T47D (cell line): Measurements from ENCODE around the genes AK7 and CCDC85C.

GRCh38 chr14:96309087-96309710 is 53.2 kb downstream of the BDKRB1 start:
- RRBS: no CpG with 5 or more reads among the region's 8 CpGs

GRCh38 chr14:96391687-96392390 is at the start of gene AK7:
TSS of gene AK7 (plus strand) at chr14:96392128.
- RRBS: 2% methylated on average over 43 of the region's 75 CpGs

DNA sequence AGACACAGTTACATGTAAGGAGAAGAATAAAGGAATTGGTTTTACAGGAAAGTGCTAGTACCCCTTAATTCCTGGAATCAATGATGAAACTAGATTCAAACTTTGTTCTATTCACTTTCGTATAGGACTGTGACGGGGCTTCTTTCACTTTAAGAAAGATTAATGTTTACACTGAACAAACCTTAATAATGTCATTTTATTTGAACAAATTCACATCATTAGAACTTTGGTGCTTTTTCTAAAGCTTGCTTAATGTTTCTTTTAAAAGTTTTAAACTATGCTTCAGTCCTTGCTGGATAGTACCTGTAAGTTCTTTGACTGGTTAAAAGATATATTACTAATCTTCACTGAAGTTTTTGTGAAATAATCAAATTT is 36.0 kb downstream of the PAPOLA start:
- RRBS: no CpG with 5 or more reads among the region's 2 CpGs

- RRBS: no CpG with 5 or more reads among the region's 4 CpGs
Observed at GRCh38 chr14:97120558-97121223, 323.5 kb downstream of the VRK1 start.

DNA sequence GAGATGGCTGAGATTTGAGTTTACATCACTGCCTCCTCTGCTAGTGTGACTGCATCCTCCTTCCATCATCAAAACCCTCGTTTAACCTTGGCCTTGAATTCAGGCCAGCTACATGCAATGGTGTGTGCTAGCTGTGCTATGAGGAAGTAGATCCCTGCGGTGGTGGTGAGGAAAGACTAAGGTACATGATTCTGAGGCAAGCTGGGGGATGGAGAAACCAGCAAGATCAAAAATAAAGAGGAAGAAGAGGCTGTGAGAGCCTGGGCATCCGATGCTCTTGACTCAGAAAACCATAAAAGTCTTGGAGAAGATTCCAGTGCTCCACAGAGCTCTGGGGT is 774.7 kb downstream of the VRK1 start:
- RRBS: no CpG with 5 or more reads among the region's 3 CpGs

GRCh38 chr14:98147117-98147511 is 1124.9 kb downstream of the BCL11B start:
- RRBS: no CpG with 5 or more reads among the region's 5 CpGs

GRCh38 chr14:98187361-98187560 is 1084.7 kb downstream of the BCL11B start:
- RRBS: no CpG with 5 or more reads among the region's 1 CpG

DNA sequence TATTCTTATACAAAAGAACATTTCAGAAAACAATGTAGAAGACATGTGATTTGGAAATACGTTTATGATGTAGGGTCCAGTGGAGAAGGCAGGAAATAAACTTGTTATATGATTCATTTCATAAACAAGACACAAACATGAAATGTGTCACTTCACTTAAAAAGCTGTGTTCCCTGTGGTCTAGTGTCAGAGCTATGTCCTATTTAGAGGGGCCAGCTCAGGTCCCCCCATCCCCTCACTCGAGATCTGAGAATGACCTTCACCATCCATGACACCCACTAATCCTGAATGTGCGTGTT is 258.2 kb downstream of the BCL11B start:
- RRBS: no CpG with 5 or more reads among the region's 3 CpGs

- RRBS: no CpG with 5 or more reads among the region's 5 CpGs
Observed at GRCh38 chr14:99038273-99038807, 233.7 kb downstream of the BCL11B start.

DNA sequence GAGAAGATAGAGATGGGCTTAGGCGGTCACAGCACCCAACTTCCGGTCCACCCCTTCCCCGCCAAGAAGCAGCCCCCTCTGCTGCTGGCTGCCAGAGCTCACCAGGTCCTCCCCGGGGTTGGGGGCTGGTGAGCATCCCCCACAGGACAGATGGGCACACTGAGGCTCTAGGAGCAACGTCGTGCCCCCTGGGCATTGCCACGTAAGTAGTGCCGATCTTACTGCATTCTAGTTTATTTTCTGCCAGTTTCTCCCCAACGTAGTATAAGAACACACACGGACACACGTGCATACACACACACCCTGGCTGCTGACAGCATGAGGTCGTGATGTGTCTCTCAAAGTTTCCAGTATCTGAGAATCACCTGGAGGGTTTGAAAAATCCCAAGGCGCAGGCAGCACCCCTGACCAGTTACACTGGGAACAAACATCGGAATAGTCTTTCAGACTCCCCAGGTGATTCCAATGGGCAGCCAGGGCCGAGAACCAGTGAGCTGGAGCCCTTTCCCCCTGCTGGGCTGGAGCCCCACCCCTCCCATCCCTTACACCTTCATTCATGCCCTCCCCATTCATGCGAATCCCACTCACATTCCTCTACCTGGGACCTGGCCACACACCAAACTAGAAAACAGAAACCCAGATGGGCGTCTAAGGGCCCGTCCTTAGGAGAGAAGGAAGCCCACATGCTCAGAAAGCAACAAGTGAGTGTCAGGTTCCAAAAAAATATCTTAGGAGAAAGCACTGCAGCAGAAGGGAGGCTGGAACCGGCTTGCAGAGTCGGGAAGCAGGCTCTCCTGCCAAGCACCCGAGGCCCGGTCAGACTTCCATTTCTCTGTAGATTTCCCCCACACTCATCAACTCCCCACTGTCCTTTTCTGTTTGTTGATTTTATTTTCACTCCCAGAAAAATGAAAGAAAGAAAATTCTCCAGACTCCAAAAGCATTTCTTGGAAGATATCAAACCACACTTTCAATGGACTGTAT is 13.8 kb downstream of the BCL11B start:
- RRBS: 37% methylated on average over 7 of the region's 22 CpGs

- RRBS: no CpG with 5 or more reads among the region's 10 CpGs
Observed at GRCh38 chr14:99412591-99413117, 68.0 kb downstream of the SETD3 start.

DNA sequence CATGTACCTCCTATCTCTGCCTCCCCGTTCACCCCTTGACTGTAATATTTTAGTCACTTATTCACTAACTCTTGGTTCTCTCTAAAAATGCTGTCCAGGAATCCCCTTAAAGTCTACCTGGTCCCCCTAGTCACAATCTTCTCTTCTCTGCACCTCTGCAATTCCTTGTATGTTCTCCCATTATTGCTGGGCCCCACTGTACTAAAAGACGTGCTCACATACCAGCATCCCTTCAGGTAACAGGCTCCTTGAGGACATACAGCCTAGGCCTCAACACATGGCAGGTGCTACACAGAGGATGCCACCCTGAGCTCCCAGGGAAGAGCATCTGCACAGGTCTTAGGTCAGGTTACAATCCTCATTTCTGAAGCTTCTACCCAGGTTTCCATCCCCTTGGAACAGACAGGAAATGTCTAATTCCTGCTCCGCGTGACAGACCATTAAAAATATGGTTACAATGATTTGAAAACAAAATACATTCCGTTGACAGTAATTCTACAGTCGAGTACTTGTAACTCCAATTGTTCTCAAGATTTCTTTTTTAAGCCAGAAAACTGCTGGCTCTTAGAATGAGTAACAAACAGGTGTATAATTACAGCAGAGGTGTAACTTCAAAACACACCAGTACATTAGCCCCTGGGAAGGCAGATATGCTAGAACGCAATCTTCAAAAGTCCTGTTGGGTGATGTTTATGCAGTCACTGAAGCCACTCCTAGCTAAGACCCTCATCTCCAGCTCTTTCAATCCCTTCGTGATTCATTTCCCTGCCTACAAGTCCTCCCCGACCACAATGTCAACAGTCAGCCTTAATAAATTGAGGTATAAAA is 11.8 kb downstream of the SETD3 start:
- RRBS: no CpG with 5 or more reads among the region's 9 CpGs

DNA sequence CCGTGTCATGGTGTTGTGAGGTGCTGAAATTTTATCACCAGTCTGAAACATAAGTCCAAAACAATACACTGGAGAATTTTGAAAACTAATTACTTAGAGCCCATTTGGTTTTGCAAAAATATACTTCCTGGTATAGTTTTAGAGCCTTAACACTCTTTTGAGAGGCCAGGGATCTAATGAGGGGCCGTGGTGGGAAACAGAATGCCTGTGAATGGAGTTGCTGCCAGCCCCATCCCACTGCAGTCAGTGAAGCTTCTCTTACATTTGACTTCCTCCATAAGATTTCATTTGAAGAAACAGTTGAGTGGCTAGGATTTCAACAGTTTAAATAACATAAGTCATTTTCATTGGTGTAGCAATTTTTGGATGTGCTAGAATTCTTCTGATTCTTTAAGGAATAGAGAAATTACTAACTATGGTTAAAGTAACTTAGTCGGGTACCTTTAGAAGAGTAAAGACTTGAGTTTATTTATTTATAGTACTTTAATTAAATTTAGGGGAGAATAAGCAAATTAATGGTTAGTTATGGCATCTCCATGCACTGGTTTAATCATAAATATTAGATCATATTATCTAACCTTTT is 20.5 kb downstream of the CCNK start:
- RRBS: no CpG with 5 or more reads among the region's 3 CpGs

GRCh38 chr14:99512577-99513221 is 31.5 kb downstream of the CCNK start:
- RRBS: no CpG with 5 or more reads among the region's 17 CpGs

DNA sequence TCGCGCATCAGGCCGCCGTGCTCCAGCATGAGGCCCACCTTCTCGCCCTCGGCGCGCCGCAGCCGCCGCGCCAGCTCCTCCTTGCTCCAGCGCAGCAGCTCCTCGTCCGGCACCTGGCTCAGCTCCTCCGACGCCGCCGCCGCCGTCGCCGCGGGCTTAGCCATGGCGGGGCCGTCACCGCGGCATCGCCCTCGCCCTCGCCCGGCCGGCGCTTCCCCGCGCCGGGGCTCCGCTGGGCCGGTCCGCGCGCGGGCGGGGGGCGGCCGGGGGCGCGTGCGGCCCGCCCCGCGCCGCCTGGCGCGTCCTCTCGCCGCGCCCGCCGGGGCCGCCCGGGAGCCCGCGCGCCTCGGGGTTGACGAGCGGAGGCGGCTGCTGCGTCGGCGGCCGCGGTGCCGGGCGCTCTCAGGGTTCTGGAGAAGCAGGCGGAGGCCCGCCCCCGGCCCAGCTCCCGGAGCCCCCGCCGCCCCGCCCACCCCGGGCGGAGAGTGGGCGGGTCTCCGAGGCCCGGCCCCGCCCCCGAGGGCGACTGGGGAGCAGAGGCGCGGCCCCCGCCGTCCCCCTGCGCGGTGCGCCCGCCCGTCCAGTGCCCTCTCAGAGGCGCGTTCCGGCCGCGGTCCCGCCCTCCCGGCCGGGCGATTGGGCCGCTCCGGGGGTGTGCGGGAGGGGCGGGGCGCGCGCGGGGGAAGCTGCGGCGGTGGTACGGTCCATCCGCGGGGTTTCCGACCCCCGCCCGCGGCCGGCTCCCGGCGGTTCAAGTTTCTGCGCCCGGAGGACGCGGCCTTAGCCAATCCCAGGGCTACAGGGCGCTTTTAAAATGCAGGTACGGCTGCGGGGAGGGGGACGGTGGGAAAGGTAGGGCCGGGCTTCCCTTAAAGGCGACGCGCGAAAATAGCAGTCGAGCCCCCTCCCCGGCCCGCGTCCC is at the start of gene CCDC85C:
TSS of gene CCDC85C (minus strand) at position 412 of the 922 bp plus-strand sequence.
- RRBS: 2% methylated on average over 87 of the region's 146 CpGs

DNA sequence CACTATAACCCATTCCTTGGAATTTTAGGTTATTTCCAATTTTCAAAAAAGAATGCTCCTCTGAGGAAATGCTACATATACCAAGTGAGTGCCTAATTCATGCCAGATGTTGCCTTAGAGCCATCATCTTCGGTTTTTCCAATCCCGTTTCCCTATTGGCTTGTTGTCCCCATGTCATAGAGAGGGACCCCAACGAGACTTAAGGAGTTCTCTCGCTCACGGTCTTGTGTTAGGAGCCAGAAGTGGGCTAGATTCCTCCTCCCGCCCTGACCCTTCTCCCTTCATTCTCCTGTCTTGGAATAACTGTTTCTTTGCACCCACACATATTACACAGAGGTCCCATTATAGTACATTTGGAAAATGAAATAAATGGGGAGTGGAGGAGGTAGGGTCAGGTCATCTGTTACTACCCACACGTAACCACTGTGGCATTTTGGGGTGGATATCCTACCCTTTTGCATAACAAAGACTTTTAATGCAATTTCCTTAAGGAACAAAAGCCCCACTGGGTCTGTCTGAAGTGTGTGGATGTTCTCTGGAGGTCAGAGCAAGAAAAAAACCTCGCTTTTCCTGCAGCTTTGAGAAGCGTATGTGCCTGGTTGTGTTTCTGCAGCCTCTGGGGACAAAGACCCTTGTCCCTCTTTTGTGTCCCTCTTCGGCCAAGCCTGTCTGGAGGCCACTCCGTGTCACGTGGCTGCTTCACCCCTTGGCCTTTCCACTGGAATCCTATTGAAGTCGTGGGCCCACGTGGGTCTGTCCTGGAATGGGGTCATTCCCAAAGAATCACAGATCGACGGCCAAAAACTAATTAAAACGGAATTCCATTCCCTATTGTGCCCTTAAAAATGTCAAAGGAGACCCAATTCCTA is 13.0 kb upstream of the CYP46A1 start:
- RRBS: no CpG with 5 or more reads among the region's 17 CpGs

DNA sequence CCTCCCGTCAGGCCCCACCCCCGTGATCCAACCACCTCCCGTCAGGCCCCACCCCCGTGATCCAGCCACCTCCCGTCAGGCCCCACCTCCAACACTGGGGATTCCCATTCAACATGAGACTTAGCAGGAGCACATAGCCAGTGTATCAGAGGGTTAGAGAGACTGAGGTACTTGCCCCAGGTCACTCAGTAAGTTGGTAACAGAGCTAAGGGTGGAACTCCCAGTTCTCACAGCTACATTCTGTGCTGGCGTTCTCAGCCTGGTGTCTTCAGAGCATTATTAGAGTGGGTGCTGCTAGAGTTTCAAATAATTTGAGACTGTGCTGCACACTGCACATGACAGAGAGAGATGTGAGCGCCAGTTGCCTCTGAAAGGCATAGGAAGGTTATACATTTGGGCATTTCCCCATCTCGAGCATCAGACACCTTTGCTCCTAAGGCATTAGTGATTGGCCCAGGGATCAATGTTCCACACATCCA is 115.8 kb upstream of the EVL start:
- RRBS: no CpG with 5 or more reads among the region's 8 CpGs

- RRBS: no CpG with 5 or more reads among the region's 1 CpG
Observed at GRCh38 chr14:99973206-99973405, 92.1 kb upstream of the EVL start.

GRCh38 chr14:100025191-100025553 is 40.0 kb upstream of the EVL start:
- RRBS: no CpG with 5 or more reads among the region's 1 CpG

DNA sequence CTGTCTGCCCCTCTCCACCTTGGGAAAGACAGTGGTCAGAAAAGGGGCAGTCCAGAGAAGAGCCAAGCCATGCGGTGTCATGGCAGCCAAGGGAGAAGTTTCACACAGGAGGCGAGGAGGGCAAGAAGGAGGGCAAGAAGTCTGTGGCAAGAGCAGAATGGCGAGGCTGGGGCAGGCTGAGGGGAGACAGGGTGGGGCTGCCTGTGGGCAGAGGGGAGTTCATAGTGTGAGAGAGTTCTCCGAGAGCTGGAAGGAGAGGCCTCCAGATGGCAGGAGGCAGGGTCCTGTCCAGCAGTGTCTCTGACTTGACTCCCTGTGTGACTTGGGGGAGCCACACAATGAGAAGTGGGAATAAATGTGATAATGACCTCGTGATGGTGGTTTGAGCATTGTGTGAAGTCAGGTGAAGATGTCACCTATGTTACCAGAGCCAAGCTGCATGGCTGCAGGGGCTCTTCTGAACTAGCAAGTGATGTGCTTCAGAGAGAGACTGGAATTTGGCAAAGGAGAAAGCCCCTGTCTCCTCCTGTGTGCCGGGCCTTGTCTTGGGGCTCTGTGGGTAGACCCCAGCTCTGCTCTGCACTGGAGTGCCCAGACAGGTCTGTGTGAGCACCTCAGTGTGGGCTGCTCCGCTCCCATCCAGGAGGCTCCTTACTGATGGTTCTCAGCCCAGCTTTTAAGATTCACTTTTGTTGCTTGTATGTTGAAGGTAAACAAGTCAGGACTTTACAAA is 9.7 kb downstream of the EVL start:
- RRBS: no CpG with 5 or more reads among the region's 7 CpGs